Fibroblast of villous mesenchyme (primary cell): ENCODE measurements around a stretch of chr6.

DNA sequence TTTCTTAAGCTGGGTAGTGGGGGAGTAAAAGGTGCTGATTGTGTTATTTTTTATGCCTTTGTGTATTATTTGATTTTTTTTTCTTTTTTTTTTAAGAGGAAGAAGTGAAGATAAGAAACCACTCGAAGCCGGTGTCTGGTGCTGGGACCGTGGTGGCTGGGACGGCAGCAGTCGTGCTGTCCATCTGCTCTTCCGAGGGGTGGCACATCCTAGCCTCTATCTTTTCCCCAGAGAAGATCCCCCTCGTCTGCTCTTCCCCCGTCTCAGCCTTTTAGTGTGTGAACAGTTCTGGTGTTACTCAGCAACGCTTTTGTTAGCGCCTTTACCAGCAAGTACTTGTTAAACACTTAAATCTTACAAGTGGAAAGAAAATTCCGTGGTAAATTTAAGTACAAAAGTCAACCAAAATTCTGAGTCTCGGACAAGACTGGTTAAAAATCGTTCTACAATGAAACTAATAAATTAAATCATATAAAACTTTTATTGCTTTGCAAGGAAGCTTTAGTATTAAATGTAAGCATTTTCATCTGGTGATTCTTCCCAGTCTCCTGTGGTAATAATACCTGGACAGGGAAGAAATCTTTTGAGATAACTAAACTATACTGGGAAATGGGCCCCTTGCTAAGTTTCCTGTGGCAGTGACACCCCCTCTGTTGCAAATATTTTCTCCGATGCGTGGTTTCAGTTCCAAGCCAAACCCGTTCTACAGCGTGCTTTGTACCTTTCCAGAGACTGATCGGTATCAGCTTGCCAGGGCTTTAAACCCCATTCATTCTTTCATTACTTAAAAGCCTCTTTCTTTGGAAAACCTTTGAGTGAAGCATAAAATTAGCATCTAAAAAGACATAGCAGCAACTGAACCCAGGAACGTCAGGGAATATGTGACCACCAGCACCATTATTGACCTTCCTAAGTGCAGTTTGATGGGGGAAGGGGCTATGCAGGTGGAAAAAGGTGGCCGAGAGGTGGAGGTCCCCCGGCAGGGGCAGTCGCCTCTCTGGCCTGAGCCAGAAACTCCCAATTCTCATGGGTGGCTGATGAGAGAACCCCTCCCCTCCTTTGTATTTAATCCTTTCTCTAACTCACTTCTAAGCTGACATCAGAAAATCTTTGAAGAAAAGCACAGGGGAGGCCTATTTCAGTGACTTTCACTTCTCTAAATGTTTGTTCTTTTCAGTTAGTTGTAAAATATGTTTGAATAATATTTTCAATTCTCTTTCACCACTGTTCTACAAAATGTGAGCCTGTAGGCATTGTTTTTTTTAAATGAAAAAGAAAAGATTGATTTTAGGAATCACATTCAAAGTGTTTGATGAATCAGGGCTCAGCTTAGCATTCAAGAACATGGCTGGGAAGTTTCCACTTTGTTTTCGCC, 89.6 kb downstream of the RSPH3 start:
- CAGE, long polyA plus RNA, result no peak

DNA sequence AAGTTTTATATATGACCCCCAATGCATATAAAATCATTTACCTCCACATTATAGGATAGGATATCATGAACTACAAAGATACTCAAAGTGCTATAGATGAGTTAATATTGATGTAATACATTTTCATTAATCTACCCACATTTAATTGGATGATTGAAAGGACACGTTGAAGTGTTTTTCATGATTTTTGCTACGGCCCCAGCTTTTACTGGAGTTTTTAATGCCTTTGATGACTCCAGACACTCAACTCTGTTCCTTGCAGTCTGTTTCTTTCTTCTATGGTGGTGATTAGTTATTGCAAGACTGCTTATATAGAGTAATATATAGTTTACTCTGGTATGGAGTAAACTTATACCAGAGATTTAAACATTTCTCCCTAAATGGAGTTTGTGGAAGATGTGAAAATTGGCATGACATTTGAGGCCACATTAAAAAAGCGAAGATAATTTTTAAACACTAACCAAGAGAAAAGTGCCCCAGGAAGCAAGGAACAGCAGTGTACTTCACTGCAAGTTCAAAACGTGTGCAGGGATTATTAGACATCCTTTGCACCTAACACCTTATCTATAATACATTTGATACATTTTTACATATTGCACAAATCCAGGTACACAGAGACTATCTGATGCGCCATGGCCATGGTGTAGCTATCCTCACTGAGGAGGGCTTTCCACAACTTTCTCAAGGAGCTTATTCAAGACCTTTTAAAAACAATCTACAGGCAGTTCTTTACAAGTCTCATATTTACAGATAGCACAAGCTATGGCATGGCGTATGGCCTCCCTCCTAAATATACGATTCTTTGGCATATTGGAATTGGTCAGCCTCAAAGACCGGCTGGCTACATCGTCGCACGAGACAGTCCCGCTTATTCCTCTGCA, 9.5 kb downstream of the TAGAP start:
- CAGE, long polyA plus RNA, result no peak

GRCh38 chr6:159104839-159105550, 60.2 kb upstream of the TAGAP start:
- CAGE, long polyA plus RNA, result no peak

GRCh38 chr6:159125772-159126419, 43.3 kb upstream of the FNDC1 start:
- CAGE, long polyA plus RNA, result no peak

DNA sequence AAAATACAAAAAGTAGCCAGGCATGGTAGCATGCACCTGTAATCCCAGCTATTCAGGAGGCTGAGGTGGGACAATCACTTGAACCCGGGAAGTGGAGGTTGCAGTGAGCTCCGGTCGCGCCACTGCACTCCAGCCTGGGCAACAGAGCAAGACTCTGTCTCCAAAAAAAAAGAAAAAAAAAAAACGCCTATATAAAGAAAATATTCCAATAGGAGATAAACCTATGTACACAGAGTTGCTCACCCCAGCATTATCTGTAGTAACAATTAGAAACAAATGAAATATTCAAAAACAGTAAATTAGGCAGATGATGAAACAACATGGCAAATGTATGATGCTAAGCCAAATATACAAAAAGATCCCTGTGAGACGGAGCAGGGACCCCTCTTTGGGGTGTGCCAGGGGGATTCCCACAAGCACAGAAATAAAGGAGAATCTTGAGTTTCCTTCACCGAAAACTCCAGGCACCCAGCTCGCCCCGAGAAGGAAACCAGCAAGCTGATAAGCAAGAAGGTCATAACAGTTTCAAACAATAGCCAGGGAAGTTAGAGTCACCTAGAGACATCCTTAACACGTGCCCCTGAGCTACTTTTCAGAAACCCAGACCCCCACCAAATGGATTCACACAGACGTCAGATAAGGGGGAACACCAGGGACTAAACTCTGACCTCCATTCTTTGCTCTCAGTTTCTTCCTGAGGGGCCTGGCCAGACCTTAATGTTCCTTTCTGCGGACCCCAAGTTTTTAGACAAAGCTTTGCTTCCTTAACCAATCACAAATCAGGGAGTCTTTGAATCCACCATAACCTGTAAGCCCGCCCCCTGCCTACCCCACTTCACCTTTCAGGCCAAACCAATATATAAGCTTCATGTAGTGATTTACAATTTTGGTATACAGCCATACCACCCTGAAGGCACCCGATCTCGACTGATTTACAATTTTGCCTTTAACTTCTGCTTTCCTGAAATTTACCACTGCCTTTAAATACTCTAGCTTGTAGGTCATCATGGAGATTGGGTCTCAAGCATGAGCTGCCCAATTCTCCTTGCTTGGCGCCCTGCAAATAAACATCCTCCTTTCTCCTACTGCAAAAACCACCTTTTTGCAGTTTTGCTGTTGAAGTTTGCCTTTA, 11.9 kb downstream of the SOD2 start:
- CAGE, long polyA plus RNA, result no peak

DNA sequence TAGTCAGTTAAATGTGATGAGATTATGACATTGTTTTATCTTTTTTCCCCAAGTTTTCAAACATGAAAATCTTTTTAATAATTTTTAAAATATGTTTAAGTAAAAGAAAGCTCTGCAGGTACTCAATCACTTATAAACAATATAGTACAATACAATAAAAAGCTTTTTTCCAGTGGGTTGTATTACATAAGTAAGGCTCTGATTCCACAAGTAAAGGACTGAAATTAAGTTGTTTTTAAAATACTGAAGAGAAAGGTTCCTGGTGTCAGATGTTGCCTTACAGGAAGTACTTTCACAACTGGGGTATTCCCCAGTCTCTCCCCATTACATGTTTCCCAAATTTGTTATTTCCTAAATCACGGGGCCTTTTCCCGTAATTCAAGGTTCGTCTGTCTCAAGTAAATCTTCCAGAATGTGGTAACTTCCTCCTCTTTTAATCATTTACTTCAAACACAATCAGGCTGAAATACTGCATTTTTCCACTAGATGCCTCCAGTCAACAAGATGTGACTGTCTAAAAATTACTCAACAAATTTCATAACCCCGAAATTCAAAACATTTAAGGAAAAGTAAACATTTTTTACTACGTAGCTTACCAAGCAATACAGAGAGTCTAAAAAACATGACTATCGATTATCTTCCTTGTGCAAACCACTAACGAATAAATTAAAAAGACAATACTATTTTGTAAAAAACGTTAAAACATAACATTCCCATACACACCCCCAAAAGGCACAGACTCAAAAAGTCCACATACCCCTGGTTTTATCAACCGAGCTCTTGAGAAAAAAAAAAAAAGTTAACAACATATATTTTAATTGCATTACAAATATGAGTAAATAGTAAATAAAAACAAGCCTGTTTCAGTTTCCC, 1.9 kb downstream of the SOD2 start:
- CAGE, long polyA plus RNA, result no peak

- CAGE, long polyA plus RNA, result no peak
Observed at GRCh38 chr6:159692258-159693126, 549 bp downstream of the SOD2 start.

DNA sequence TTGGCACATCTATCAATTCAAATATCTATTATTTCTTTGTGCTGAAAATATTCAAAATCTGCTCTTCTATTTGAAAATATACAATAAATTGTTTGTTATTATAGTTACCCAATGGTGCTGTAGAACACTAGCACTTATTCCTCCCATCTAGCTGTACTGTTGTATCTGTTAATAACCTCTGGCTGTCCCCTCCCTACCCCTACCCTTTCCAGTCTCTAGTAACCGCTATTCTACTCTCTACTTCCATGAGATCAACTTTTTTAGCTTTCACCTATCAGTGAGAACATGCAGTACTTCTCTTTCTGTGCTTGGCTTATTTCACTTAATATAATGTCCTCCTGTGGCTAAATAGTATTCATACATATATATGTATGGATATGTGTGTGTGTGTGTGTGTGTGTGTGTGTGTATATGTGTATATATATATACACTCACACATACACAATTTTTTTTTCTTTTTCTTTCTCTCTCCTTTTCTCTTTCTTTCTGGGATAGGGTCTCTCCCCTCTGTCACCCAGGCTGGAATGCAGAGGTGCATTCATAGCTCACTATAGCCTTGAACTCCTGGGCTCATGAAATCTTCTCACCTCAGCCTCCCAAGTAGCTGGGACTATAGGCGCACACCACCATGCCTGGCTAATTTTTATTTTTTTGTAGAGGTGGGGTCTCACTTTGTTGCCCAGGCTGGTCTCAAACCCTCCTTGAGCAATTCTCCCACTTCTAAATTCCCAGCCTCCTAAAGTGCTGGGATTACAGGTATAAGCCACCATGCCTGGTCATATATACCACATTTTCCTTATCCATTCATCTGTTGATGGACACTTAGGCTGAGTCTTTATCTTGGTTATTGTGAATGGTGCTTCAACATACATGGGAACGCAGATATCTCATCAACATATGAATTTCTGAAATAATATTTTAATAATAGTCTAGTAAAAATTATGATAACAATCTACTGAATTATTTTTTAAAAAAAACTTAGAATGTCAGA, 9.5 kb upstream of the WTAP start:
- CAGE, long polyA plus RNA, result no peak

- CAGE, long polyA plus RNA, result no peak
Observed at GRCh38 chr6:159732158-159732726, 4.9 kb downstream of the WTAP start.

DNA sequence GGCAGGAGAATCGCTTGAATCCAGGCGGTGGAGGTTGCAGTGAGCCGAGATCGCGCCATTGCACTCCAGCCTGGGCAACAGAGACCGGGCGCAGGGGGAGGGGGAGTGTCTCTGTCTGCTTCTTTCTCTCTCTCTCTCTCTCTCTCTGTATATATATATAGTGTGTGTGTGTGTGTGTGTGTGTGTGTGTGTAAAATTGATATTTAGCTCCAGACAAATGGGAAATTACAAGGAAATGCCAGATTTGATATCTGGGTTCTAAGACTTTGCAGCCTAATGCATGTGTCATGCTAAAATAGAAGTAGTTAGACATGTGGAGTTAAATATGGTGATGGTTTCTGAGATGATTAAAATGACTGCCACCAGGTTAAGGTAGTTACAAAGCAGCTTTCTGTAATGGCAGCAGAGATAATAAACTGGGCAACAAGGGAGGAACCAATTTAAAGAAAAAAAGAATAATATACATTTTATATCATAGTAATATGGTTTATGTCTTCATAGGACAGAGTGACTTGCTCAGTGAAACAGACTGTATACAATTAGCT, 5.5 kb downstream of the WTAP start:
- CAGE, long polyA plus RNA, result no peak

- CAGE, long polyA plus RNA, result no peak
Observed at GRCh38 chr6:159749155-159749726, 12.6 kb upstream of the ACAT2 start.

- CAGE, long polyA plus RNA, result no peak
Observed at GRCh38 chr6:159754793-159755768, 6.8 kb upstream of the ACAT2 start.

- CAGE, long polyA plus RNA, result no peak
Observed at GRCh38 chr6:159788752-159789335, 558 bp downstream of the TCP1 start.

DNA sequence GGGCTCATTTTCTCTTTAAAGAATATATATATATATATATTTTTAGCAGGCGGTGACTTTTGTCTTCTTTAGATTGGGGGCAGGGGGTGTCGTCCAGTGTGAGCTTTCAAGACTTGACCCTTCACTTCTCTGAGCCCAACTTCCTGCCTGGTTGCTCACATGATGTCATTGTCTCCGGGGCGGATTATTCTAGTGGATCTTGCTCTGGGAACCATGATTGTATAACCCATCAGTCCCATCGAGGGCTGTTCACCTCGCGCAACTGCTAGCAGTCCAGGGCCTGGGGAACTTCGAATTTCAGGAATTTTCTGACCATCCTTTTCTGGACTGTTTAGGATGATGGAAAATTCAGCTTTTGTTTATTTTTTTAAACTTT, 1.0 kb downstream of the IGF2R start:
- CAGE, long polyA plus RNA, result no peak

GRCh38 chr6:159999024-159999603, 30.2 kb downstream of the IGF2R start:
- CAGE, long polyA plus RNA, result no peak

DNA sequence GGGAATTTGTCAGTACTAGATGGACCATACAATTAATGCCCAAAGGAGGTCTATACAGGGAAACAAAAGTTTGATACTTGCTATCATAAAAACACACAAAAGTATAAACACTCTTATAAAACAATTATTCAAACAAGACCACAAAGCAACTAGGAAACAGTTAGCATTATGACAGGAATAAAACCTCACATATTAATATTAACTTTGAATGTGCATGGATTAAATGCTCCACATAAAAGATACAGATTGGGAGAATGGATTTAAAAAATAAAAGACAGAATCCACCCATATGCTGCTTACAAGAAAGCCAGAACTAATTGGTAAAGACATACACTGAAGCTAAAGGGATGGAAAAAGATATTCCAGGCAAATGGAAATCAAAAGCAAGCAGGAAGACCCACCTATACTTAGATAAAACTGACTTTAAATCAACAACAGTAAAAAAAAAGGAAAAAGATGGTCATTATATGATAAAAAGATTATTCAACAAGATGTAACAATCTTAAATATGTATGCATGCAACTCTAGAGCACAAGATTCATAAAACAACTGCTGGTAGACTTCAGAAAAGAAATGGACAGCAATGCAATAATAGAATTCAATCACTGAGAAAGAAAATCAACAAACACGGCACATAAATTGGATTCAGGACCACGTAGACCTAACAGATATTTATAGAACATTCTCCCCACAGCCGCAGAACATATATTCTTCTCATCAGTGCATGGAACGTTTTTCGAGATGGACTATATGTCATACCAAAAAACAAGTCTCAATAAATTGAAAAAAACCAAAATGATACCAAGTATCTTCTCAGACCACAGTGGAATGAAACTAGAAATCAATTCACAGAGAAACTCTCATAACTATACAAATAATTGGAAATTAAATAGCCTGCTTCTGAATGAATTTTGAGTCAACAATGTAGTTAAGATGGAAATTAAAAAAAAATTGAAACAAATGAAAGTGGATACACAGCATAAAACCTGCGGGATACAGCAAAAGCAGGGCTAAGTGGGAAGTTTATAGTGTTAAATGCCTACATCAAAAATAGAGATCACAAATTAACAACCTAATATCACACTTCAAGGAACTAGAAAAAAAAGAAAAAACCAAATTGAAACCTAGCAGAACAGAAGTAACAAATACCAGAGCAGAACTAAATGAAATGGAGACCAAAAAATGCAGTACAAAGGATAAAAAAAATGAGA, 49.3 kb downstream of the IGF2R start:
- CAGE, long polyA plus RNA, result no peak

- CAGE, long polyA plus RNA, result no peak
Observed at GRCh38 chr6:160042698-160043402, 74.0 kb downstream of the IGF2R start.

DNA sequence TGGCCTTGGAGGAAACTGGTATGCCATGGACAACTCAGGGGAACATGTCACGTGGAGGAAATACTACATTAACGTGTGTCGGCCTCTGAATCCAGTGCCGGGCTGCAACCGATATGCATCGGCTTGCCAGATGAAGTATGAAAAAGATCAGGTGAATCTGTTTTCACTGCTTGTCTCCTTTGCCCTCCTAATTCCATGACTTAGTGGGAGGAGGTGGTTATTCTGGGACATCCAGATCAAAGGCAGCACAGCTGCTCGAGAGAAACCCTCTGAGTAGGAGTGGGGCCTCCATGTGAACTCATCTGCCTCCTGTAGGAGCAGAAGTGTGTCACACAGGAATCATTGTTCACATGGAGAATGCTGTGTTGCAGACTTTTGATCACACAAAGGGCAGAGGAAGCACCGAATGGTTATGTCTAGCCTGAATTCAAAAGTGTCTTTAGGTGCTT, 73.2 kb upstream of the SLC22A1 start:
- CAGE, long polyA plus RNA, result no peak

DNA sequence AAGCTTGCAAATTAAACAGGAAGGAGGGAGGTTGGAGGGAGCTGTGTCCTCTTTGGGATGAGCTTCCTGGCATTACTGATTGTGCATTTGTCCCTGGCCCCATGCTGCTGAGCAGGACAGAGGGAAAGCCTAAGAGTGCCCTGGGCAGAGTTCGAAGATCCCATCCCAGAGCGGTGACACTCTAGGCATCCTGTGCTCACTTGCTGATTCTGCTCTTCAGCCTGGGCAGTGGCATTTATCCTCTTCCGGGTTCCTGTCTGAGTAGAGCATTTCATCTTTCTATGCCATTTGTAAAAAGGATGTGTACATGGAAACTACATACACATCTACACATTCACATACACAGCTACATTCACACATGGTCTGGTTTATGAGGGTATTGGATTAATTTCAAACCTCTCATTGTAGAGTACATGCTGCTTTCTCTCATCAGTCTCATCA, 40.6 kb downstream of the SLC22A1 start:
- CAGE, long polyA plus RNA, result no peak

DNA sequence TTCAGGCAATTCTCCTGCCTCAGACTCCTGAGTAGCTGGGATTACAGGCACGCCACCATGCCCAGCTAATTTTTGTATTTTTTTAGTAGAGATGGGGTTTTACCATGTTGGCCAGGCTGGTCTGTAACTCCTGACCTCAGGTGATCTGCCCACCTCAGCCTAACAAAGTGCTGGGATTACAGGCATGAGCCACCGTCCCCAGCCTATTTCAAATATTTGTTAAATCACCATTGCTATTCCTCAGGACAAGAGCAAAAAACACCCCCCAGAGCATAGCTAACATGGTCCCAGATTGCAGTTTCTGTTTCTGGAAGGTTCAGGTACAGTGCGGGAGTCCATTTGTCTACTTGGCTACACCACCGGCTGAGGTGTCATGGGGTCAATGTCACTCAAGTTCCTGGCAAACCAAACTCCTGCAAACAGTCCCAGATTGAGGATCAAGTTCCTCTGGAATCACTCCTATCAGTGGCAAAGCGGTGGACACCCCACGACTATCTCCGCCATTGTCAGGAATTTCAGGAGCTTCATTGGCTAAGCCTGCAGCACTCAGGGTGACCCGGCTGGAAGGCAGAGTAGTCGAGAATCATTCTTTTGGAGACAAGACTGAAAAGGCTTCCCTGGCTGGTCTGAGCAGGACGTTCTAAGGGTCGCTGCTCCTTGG, 41.7 kb downstream of the SLC22A1 start:
- CAGE, long polyA plus RNA, result no peak